ENCODE data around the gene ARRB1.

GRCh38 chr11:73968173-73969149 is 14.2 kb downstream of the UCP2 start:
- PRO-cap = no peak

DNA sequence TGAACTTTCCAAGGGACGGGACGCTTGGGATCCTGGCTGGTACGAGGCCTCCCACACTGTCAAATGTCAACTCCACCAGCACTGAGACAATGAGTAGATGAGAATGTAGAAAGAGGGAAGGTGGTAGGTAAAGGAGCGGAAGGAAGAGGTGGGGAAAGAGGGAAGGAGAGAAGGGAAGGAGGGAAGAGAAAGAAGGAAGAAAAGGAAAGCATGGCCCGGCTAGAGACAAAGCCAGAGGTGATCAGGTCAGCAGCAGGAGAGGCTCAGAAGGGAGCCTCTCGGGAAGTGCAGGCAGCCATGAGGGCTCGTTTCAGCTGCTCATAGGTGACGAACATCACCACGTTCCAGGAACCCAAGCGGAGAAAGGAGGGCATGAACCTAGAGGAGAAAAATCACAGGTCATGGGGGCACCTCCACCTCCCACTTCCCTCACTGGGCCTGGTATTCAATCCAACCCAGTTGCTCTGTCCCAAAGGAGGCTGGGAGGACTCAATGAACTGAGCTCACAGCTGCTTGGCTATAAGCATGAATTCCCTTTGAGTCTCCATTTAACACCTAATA is 7.8 kb downstream of the UCP2 start:
- PRO-cap = no peak

- PRO-cap = no peak
Measured at GRCh38 chr11:73984358-73984996, 1.8 kb upstream of the UCP2 start.

GRCh38 chr11:74001429-74002210 is 7.3 kb downstream of the UCP3 start:
- PRO-cap = no peak

DNA sequence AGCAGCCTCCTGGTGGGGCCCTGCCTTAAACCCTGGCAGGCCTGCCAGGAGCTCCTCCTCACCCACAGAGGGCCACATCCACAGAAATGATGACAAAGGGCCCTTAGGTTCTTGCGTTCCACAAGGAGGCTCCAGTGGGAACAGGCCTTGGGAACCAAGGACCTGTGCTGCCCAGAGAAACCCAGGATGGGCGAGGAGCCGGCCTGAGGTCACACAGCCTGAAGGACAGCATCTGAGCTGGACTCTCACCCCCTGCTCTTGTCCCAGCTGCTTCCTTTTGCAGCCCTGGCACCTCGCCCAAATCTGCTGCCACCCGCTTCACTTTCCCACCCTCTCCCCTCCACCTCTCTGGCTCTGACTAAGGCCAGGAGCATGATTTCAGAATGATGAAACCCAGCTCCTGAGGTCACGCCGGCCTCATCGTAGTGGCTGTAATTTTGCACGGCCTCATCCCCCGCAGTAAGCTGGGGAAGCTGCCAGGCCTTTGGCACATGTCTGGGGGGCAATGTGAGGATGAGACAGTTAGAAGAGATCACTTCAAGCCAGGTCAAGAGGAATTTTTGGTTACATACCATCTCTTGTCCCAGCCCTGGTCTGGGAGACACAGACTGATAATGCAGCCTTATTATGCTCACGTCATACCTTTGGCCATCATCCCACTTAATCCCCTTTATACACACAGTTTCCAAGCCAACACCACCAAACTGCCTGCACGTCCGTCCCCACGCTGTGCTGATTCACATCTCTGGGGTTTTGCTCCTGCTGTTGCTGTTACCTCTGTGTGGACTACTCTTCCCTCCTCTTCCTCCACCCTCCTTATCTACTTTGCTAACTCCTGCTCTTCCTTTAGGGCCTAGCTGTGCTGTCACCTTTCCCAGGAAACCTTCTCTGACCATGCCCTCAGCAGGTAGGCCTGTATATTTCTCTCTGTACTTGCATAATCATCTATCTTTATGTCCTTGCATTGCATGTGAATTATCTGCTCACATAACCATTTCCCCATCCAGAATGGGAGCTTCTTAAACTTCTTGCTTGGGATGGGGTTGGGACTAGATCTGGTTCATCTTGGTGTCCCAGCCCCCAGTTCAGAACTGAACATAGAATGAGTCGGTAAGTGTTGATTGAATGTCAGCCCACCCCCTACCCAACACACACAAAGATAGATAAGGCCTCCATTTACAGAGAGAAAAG is 58.1 kb downstream of the CHRDL2 start:
- PRO-cap = no peak

GRCh38 chr11:74837194-74838101 is 88.8 kb downstream of the RNF169 start:
- PRO-cap = no peak

DNA sequence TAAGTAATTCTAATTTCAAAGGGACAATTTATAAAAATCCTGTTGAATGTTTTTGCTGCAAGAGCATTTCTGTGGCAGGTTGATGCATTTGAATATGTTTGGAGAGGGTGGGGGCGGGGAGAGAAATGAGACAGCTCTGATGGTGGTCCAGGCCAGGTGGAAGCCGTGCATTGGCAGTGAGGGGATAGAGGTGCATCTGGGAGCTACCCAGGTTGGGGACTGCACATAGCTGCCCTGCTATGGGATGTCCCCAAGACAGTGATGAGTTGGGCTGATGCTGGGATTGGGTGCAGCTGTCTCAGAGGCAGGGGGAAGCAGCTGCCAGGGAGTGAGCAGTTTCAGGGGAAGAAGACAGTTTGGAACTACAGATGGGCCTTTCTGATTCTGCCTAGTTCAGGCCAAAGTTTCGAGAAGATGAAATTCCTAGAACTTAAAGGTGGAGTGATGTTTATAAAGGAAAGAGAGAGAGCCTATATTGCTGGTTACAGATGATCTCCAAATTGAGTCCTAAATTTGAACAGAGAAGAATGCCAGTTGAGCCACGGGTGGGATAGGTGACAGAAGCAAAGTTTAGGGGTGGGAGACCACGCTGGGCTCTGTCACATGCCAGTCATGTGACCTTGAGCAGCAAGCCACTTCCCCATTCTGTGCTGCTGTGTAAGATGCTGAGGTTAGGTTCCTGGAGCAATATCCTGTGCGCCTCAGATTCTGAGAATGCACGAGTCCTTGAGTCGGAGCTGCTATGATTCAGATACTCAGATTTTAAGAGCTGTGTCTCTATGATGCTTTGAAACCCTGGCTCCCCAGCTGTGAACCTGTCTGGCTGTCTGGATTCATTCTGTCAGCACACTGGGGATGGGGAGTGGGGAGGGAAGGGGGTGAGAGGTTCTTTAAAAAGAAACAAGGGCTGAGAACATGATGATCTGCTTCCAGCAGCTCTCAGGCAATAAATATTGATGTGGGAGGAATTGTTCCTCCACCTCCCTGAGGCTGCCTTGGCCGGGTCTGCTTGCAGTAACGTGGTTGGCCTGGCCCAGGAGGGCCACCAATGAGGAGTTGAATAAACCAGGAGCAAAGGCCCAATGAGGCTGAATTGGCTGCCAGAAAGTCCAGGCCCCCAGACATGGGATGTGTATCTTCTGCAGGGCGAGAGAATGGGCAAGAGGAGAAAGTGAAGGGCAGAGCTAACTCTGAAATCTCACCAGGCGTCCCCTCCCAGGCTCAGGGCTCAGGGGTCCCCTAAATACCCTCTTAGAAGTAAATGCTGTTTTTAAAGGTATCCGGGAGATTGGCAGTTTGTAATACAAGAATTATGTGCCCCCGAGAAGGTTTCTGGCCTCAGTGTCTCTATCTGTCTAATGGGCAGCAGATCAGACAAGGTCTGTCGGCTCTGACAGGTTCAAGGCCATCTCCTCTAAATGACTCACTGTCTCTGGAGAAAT is 23.9 kb downstream of the SLCO2B1 start:
- PRO-cap = bidirectional peak, plus-strand start at position 1,161 of the sequence, minus-strand start at position 948 of the sequence

GRCh38 chr11:75262328-75263286 is 22.0 kb downstream of the TPBGL start:
- PRO-cap = no peak

DNA sequence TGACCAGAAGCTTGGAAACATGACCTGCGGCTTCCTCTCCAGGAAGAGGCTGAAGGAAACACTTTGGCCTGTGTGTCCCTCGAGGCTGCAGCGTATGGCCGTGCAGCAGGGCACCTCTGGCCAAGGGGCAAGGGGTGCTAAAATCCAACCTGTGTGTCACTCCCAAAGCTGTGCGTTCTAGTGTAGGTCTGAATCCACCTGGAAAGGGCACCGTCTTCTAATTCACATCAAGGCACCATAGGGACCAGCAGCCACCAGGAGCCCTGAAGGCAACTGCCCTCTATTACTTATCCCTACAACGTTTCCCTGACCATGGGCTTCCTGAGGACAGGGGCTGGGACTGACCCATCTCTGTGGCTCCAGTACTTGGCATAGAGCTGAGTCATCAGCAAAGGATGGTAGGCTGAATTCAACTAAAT is 22.7 kb downstream of the TPBGL start:
- PRO-cap = no peak

DNA sequence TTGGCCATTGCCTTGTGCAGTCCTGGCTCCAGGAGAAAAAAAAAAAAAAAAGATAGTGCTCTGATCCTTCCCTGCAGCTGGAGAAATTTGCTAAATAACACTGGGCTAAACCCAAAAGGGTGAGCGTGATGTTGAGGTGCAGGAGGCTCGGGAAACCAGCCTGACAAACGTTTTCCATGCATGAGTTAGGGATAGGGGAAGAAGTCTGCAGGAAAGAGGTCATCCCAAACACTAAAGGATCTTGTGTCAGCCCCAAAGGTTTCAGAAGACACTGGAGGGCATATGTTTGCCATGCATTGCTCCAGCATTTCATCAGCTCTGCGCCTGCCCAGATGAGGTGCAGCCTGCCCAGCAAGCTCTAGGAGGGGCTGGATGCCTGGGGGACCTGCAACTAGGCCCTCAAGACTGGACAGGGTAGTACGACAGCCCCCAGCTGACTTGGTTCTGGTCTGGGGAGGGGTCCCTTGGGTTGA is 23.2 kb downstream of the TPBGL start:
- PRO-cap = no peak

DNA sequence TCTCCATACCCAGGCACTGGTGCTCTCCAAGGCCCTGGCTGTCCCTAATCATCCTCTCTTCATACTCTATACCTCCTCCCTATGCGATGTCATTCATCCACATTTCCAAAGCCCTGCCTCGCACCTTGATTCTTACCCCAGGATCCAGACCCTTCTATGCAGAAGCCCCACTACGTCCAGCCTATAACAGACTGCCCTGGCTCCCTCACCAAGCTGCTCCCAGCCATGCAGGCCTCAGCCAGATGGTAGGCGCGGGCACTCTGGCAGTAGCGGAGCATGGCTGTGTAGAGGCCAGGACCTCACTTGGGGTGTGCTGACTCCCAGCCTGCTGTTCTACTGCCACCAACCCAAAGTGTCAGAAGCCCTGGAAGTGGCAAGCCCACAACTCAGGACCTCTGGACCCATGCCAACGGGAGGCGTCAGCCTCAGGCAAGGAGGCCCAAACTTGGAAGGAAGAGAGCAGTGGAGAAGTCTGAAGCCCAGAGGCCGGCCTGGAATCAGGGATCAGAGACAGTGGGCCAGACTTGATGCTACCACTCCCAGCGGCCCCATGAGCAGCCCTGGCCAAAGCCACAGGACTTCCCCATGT is 4.6 kb downstream of the ARRB1 start:
- PRO-cap = no peak

- PRO-cap = bidirectional peak, plus-strand start at chr11:75351804, minus-strand start at chr11:75351706; bidirectional peak, plus-strand start at chr11:75352460, minus-strand start at chr11:75352401
Measured at GRCh38 chr11:75351564-75352585, at the start of gene ARRB1. TSS of gene ARRB1 (minus strand) at chr11:75351661.

- PRO-cap = no peak
Measured at GRCh38 chr11:75372577-75372780, 21.0 kb upstream of the ARRB1 start.

GRCh38 chr11:75380677-75380943 is 18.7 kb upstream of the RPS3 start:
- PRO-cap = no peak

GRCh38 chr11:75576376-75577057 is 14.5 kb downstream of the SERPINH1 start:
- PRO-cap = no peak

DNA sequence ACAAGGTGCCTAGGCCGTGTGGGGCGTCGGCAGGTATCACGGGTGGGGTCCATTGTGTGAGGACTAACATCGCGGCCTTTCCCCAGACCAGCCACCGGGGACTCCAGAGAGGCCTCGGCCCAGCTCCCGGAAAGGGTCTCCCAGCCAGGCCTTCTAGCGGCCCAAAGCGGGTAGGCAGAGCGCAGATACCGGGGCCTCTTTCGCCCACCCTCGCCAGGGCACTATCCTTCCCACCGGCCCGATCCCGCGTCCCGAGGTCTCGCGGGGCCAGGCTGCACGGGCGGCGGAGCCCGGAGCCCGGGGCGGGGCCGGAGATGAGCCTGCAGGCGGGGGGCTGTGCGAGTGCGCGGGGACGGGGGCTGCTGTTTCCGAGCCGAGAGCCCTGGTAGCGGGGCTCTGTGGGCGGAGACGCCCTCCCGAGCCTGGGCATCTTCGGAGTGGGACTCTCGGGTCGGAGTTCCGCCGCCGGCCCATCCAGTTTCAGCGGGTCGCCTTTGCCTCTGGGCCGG is 21.1 kb downstream of the SERPINH1 start:
- PRO-cap = bidirectional peak, plus-strand start at position 341 of the sequence, minus-strand start at position 253 of the sequence

DNA sequence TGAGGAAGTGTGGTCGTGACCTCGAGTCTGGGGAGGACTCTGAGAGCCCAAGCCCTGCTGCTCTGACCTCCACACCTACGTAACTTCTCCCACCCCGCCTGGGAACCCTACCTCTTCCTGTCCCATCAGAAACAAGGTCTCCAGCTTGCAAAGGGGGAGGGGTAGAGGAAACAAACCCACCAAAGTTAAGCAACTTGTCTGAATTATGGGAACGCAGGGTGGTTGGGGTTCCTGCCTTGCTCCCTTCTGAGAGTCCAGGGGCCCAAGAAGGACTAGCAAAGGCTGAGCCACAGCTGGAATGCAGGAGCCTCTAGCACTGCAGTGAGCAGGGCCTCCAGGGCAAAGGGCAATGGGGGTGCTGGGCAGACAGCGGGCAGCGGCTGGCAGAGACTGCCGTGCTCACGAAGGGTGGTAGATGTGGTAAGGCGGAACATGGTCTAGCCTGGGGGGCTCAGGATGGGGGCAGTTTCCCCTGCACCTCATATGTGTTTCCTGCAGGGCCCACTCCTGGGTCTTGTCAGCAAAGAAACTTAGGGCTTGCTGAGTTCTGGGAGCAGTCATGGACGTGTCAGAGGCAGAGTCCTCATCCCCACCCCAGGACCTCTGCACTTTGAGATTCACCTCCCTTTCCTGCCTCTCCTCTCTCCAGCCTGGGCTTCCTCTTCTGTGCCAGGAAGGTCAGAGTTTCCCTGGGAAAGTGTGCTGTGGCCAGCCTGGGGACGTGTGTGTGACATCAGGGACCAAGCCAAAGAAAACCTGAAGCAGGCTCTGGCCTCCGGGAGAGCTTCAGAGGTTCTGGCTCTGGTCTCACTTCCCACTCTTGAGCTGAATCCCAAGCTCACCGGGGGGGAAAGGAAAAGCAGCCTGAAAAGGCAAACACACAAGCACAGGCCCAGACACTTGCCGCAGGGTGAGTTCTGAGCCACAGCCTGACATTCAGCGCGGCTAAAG is 4.3 kb downstream of the MOGAT2 start:
- PRO-cap = no peak

- PRO-cap = no peak
Measured at GRCh38 chr11:75771241-75772125, 2.9 kb downstream of the DGAT2 start.

DNA sequence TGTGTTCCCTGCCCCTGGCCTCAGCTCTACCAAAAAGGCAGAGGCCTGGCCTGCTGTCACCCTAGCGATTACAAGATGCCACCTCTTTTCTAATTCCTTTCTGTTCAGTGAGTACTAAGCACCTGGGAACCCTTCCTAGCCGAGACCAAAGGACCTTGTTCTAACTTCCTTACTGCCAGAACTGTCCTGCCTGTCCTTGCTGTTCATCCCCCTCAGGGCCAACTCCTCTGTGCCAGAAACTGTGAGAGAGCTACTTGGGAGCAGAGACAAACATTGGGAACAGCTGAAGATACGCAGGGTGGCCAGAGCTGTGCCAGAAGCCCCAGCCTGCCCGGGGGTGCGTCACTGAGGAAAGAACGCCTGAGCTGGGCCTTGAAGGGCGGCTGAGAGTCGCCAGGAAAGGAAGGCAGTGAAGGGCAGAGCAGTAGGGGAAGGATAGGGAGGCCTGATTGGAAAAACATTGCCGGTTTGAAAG is 12.7 kb upstream of the UVRAG start:
- PRO-cap = no peak

GRCh38 chr11:75890244-75891049 is 75.4 kb downstream of the UVRAG start:
- PRO-cap = no peak